Monocyte (primary cell): ENCODE measurements around the gene HOXA11.

DNA sequence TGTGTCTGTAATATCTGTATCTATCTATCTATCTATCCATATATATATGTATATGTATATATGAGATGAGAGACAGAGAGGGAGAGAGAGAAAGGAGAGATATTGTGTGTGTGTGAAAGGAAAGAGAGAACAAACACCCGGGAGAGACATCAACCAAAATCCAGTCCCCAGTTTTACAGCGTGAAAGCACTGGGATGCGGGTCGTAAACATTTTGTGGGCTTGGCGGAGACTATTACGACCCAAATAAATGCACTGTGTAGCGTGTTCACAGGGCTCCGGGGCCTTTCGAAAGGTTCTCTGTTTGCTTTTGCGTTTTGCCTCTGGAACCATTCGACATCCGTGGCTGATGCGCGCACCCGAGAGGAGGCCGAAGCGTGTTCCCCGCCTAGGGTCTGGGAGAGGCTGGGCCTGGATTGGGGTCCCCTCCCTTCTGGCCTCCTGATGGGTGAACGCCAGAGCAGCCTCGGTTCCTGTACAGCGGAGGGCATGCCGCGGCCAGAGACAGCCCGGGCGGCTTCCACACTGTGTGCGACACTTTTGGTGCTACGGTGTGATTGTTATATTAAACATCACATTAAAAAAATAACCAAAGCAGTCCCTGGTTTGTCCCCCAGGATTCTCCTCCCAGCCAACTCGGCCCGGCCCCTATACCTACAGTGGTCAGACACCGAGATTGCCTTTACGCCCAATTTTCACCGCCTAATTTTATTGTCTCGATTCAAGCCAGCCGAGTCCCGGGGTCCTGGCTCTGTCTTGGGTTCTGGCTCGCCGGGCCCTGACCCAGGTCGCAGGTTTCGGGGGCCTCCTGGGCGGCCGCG, 3.6 kb upstream of the HOXA7 start:
- PRO-cap, 2 experiments, result no peak in any of the 2 experiments

- PRO-cap, 2 experiments, result no peak in any of the 2 experiments
Observed at GRCh38 chr7:27161779-27161958, 3.7 kb downstream of the HOXA9 start.

GRCh38 chr7:27178323-27178981, 4.3 kb upstream of the HOXA10 start:
- PRO-cap, 2 experiments, result no peak in any of the 2 experiments

DNA sequence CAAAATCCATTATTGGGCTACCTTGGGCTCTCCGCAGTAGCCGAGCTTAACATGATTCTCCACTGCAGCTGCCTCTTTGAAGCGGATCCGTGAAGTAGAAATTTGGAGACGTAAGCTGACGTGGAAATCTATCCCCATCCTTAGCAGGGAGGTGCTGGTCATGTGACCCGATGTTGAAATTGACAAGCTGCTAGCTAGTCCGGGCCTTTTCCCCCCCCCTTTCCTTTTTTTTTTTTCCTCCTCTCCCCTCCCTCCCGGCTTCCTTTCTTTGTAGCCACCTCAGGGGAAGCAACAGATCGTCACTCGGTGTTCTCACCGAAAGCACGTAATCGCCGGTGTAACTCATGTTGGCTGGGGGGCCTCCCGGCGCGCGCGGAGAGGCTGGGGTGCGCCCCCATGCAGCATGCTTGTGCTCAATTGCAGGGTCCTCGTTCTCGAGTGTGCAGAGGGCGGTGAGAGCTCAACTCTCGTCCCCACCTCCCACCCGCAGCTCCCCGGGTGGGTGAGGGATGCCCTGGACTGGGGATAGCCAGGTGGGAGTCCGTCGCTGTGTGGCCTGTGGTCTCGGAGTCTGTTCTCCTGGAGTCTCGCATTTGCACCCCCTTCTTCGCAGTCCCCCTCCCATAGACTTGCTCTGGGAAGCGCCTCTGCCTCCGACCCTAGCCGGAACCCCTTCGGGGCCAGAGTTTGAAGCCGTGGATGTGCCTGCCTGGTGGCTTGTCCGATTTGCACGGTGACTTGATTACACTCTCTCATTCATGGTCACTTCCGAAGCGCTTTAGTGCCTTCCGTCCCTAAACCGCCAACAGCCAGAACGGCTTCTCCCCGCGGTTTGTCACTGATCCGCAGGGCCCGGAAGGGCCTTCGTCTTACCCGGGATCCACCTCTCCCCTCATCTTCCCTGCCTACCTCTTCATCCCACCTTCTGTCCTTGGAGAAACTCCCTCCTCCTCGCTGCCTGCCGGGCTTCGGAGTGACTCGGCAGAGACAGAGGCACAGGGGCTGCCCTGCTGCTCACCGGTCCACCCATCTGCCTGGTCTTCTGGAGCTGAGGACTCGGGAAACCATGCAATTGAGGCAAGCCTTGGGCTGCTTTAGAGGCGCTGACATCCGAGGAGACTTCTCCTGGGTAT, at the start of gene HOXA11:
Gene HOXA11, minus strand, starts transcription at position 98 of the 1,133 bp plus-strand sequence.
- PRO-cap, 2 experiments, result no peak in any of the 2 experiments

DNA sequence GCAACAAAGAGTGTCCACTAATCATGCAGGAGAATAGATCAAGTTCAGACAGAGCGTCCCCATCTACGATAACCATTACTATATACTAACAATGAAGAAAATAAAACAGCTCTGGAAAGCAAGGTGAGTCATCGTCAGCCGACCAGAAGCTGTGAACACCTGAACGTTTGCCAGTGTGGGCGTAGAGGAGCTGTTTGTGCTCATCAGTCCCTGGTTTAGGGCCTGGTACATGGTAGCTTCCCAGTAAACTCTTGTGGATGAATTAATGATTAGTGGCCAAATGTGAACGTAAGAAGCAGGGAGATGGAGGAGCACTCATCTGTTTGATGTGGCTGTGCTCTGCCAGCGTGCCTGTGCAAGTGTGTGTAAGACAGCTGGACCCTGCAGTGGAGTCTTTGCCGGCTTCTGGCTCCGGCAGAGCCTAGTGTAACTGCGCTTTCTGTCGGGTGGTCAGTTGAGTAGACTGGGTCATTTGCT, 180.8 kb downstream of the EVX1 start:
- PRO-cap, 2 experiments, result no peak in any of the 2 experiments

GRCh38 chr7:27897257-27897818, 157.4 kb downstream of the TAX1BP1 start:
- PRO-cap, 2 experiments, result no peak in any of the 2 experiments

DNA sequence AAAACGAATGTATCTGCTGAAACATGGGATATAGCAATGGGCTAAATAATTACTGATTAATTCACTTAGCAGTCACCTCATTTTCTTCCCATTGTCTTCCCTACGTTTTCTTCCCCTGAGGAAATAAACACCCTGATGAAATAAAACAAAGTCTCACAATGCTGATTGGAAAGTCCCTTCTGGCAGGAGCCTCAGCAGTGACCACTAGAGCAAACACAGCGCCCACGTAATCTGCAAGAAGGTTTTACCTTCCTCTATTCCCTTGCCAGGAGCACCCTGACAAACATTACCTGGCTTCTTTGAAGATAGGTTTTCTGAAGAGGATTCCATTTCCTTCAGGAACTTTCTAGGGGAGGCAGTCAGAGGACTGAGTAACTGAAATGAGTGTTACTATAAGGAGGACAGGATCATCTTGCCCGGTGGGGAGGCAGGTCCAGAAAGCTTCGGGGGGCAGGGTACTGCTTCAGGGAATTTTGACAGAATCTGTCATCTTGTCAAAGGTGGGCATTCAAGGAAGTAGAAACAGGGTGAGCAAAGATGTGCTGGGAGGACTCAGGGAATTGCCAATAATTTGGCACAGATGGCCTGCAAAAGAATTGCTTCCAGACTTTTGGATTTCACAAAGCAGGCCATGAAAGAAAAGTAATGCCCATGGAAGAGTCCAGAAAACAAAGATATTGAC, 30.7 kb downstream of the JAZF1 start:
- PRO-cap, 2 experiments, result no peak in any of the 2 experiments

DNA sequence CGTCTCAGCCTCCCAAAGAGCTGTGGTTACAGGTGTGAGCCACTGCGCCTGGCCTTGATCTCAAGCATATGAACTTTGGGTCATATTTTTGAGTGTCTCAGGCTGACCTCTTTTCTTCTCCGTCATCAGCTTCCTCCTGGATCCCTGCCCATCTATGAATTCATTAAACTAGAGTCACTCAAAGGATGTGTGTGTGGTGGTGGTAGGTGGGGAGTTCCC, 6.7 kb upstream of the CREB5 start:
- PRO-cap, 2 experiments, result no peak in any of the 2 experiments

GRCh38 chr7:28708116-28708703, 249.9 kb downstream of the TRIL start:
- PRO-cap, 2 experiments, result no peak in any of the 2 experiments

DNA sequence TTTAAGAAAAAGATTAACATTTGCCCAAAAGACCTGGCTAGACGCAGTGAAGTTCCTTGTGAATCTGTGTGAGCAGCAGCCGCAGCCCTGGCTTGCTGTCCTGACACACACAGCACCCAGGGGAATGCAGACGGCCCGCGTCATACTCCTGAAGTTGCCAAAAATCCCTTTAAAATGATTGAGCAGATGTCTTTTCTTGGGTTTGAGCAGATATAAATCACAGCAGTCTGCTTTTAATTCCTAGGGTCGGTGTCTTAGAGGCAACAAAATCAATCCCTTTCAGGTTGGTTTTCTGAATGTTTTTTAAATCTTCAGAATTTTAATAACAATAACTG, 32.1 kb upstream of the TRIL start:
- PRO-cap, 2 experiments, result no peak in any of the 2 experiments

GRCh38 chr7:29145919-29146307, 424 bp downstream of the CPVL start:
- PRO-cap, 2 experiments, result no peak in any of the 2 experiments

DNA sequence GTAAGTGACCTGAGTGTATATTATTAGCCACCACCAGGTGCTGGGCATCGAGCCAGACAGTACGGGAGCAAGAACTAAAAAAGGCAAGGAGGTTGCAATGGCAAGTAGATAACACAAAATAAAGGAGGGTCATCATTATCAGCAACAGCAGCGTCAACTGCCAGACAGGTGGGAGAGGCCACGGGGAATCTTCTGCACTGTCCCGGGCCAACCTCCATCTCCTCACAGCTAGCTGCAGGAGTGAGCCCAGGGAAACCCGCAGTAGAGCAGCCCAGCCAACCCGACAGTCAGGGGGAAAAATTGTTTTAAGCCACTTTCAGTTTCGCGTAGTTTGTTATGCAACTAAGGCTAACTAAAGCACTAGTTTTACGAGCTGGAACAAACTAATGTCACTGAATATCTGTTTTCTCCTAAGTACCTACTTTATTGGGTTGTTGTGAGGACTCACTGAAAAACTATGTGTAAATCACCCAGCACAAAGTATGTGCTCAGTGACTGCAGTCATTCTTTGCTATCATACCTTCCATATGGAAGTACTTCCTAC, 857 bp upstream of the CPVL start:
- PRO-cap, 2 experiments, result no peak in any of the 2 experiments

GRCh38 chr7:29147905-29148159, 1.5 kb upstream of the CPVL start:
- PRO-cap, 2 experiments, result no peak in any of the 2 experiments

- PRO-cap, 2 experiments, result no peak in any of the 2 experiments
Observed at GRCh38 chr7:29192815-29193185, 1.8 kb upstream of the CHN2 start.

DNA sequence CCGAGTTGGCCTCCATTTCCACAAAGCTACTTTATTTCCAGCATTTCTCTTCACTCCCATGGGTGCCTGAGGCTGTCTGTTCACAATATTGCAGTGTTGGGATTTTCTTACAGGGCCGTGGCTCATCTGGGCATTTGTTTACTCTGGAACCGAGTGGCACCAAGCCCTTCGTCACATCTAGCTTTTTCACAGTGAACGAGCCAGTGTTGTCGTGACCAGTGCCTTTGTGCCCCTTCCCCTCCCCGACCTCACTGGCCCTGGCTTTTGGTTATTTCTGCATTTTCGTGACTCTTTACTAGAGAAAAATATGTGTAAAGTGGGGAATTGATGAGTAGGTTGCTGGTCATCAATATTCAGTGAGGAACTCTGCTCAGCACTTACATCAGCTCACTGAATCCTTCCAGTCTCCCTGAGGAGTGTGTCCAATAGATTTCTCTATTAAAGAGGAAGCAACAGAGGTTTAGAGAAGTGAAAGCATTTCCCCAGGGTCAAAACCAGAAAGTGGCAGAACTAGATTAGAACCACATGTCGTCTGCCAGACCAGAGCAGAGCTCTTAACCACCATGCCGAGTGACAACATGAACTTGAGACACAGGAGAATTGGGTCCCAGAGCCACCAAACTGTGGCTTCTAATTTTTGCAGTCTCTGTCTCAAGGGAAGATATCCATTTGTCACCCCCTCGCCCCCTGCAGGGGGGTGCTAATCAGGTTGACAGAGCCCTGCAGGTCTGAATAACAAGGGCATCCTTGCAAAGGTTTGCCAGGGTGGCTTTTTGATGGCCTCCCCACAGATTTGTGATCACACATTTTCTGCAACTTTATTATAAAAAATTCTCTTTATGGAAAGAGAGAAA, 125.3 kb downstream of the CHN2 start:
- PRO-cap, 2 experiments, result peak in 2 of 2 experiments; most common minus-strand start position 179 of the sequence (in 1)

GRCh38 chr7:29512386-29513091, 51.1 kb upstream of the PRR15 start:
- PRO-cap, 2 experiments, result no peak in any of the 2 experiments

GRCh38 chr7:29566470-29567043, 2.9 kb downstream of the PRR15 start:
- PRO-cap, 2 experiments, result no peak in any of the 2 experiments

- PRO-cap, 2 experiments, result no peak in any of the 2 experiments
Observed at GRCh38 chr7:29684776-29685711, 121.3 kb upstream of the WIPF3 start.

- PRO-cap, 2 experiments, result no peak in any of the 2 experiments
Observed at GRCh38 chr7:30157629-30158269, 23.0 kb downstream of the MTURN start.

- PRO-cap, 2 experiments, result no peak in any of the 2 experiments
Observed at GRCh38 chr7:30290189-30290872, 5.9 kb downstream of the ZNRF2 start.